Panc1 (cell line): Measurements from ENCODE around the genes RHBDD2, POR, TMEM120A and SPDYE17.

- RRBS, 2 experiments = 2 to 6% methylated on average over 24 of the region's 44 CpGs
Measured at GRCh38 chr7:75878379-75879161, at the start of gene RHBDD2. Gene RHBDD2, plus strand, starts transcription at chr7:75879034.

- RRBS, 2 experiments = no CpG with 5 or more reads among the region's 17 CpGs
Measured at GRCh38 chr7:75905794-75906627, 8.9 kb upstream of the POR start.

GRCh38 chr7:75907069-75907861 is 7.7 kb upstream of the POR start:
- RRBS, 2 experiments = no CpG with 5 or more reads among the region's 11 CpGs

- RRBS, 2 experiments = 1 to 4% methylated on average over 30 to 38 of the region's 45 CpGs
Measured at GRCh38 chr7:75915013-75915380, at the start of gene POR. Gene POR, plus strand, starts transcription at chr7:75915155.

- RRBS, 2 experiments = no CpG with 5 or more reads among the region's 6 CpGs
Measured at GRCh38 chr7:75942053-75942961, 27.4 kb downstream of the POR start.

DNA sequence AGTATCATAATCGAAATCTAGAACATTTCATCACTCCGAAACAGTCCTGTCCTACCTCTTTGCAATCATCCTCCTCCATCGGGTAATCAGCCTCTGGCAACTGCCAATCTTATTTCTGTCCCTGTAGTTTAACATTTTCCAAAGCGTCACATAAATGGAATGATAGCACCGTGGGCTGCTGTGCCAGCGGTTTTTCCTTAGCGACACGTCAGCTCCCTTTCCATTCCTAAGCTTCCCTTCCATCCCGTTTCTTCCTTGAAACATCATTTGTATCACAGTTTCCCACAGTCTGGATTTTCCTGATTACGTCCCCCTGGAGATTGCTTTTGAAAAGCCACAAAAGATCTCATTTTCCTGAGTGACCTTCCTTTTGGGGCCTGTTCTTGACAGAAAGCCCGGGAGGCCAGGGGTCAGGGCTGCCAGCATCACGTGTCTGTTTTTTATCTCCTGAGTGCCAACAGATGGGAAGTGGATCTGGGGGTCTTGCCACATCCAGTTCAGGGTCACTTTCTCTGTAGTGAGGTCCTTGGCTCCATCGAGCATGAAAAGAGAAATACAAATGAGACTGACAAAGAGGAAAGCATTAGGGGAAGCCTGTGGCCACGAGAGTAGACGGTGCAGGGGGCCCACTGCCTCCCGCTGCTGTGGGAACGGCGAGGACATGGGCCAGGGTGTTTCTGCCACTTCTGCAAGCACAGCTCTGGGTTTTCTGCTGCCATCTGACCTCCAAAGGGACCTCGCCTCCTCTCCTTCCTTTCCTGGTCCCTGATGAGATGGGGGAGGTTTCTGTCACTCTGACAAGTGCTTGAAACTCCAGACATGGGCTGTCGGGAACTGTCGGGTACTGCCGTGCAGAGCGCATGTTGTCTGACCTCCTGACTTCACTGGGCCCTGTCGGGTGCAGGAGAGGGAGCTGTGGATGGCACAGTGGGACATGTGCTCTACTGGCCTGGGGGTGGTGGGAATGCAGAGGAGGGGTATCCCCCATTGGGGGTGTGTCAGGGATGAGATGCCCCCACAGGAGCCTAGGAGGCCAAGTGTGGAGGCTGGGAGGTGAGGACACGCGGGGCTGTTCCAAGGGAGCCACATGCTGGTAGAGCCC is 31.4 kb downstream of the TMEM120A start:
- RRBS, 2 experiments = no CpG with 5 or more reads among the region's 26 CpGs

DNA sequence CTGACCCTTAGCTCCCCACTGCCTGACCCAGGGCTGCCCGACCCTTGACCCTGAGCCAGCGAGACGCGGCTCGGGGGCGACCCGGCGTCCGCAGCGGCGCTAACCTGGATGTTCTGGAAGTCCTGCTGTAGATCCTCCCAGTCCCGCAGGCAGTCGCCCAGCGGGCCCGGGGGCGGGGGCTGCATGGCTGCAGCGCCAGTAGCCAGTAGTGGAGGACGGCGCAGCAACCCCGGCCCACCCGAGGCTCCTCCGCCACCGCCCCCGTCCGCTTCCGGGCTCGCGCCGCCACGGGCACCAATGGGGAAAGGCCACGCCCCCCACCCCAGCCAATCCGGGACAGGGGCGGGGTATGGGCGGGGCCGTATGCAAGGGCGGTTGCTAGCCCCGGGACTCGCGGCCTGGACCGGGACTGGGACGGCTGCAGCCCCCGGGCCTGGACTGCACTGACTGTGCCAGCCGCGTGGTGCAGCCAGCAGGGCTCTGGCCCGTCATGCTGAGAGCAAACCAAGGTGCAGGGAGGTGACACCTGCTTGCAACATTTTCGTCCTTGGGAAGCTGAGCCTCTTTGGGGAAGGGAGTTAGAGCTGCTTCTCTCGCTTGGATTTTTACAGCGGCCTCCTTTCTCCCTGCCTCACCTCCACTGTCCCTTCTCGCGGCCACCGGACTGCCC is at the start of gene TMEM120A:
Gene TMEM120A, minus strand, starts transcription at position 210 of the 670 bp plus-strand sequence.
- RRBS, 2 experiments = 1 to 6% methylated on average over 31 to 32 of the region's 51 CpGs

DNA sequence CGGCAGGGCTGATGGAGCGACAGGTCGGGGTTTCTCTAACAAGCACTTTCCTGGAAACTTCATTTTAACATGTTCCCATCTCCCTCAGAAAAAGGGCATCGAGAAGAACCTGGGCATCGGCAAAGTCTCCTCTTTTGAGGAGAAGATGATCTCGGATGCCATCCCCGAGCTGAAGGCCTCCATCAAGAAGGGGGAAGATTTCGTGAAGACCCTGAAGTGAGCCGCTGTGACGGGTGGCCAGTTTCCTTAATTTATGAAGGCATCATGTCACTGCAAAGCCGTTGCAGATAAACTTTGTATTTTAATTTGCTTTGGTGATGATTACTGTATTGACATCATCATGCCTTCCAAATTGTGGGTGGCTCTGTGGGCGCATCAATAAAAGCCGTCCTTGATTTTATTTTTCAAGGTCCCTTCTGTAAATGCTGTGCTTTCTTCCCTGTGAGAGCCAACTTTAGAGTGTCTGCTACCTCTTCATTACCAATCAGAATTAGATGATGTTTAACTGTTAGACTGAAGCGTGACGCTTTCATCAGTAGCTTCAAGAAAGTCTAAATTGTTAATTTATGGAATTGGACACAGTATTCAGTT is 18.4 kb downstream of the MDH2 start:
- RRBS, 2 experiments = no CpG with 5 or more reads among the region's 15 CpGs

- RRBS, 2 experiments = no CpG with 5 or more reads among the region's 5 CpGs
Measured at GRCh38 chr7:76108303-76108878, 60.5 kb downstream of the MDH2 start.

DNA sequence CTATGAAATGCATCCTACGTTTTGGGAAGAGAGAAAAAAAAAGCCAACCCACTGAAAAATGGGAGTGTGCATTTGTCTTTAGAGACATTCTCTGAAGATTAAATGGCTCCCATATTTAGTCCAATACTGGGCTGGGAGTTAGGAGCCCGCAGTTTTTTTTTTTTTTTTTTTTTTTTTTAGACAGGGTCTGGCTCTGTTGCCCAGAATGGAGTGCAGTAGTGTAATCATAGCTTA is 13.5 kb downstream of the SRRM3 start:
- RRBS, 2 experiments = no CpG with 5 or more reads among the region's 2 CpGs

DNA sequence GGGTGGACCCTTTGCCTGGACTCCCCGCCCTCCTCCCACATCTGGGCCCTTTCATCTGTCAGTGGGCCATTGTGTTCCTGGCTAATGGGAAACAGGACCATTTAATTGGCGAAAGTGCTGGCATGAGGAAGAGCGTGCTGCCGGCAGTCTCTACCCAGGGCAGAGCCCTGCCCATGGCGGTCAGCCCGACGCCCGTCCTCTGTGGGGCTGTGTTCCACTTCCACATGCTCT is 49.2 kb downstream of the SRRM3 start:
- RRBS, 2 experiments = no CpG with 5 or more reads among the region's 8 CpGs

- RRBS, 2 experiments = no CpG with 5 or more reads among the region's 6 CpGs
Measured at GRCh38 chr7:76300114-76300650, 2.3 kb upstream of the HSPB1 start.

DNA sequence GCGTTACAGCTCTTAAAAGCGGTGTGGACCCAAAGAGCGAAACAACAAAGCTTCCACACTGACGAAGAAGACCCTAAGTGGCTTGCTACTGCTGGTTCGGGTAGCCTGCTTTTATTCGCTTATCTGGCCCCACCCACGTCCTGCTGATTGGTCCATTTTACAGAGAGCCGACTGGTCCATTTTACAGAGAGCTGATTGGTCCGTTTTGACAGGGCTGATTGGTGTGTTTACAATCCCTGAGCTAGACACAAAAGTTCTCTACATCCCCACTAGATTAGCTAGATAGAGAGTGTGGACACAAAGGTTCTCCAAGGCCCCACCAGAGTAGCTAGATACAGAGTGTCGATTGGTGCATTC is 6.4 kb downstream of the HSPB1 start:
- RRBS, 2 experiments = no CpG with 5 or more reads among the region's 10 CpGs

GRCh38 chr7:76314190-76314890 is 11.9 kb downstream of the HSPB1 start:
- RRBS, 2 experiments = no CpG with 5 or more reads among the region's 16 CpGs

DNA sequence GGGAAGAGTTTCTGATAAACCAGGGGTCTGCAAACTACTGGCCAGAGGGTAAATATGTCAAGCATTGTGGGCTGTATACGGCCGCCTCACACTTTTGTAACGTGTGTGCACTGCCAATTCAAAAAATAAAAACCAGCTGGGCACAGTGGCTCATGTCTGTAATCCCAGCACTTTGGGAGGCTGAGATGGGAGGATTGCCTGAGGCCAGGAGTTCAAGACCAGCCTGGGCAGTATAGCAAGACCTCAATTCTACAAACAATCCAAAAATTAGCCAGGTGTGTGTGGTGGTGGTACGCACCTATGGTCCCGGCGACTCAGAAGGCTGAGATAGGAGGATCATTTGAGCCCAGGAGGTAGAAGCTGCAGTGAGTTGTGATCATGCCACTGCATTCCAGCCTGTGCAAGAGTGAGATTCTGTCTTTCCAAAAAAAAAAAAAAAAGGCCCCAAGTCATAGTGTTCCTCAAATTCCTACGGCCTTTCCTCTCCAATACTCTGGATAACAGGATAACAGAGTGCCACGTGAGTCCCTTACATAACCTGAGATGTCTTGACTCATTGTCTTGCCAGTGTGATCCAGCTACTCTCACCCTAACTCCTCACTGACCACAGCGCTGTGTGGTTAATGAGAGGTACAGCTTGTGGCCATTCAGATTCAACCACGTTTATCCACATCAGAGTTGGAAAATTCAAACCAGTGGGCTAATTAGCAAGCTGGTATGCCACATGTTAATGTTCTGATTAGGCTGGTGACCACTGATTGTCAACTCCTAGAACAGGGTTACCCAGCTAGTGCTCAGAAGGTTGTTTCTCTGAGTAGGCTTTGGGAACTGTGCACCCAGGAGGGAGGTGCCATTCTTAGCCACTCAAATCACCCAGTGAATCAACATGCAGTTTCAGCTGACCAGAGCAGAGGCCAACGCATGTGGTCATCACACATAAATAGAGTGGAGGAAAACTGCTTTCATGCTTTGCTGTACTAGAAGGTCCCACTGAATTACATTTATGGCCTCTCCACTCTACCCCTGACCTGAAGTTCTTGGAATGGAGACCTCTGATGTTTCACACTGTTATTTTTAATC is 20.0 kb downstream of the HSPB1 start:
- RRBS, 2 experiments = no CpG with 5 or more reads among the region's 11 CpGs

- RRBS, 2 experiments = 1 to 5% methylated on average over 8 of the region's 54 CpGs
Measured at GRCh38 chr7:76397046-76398298, 12.0 kb downstream of the SSC4D start.

GRCh38 chr7:76611138-76612048 is 15.7 kb downstream of the POMZP3 start:
- RRBS, 2 experiments = no CpG with 5 or more reads among the region's 14 CpGs

GRCh38 chr7:76623660-76624260 is 3.3 kb downstream of the POMZP3 start:
- RRBS, 2 experiments = no CpG with 5 or more reads among the region's 10 CpGs

GRCh38 chr7:76829238-76829743 is 202.2 kb upstream of the POMZP3 start:
- RRBS, 2 experiments = no CpG with 5 or more reads among the region's 3 CpGs

- RRBS, 2 experiments = no CpG with 5 or more reads among the region's 8 CpGs
Measured at GRCh38 chr7:77032164-77032601, at the start of gene SPDYE17. Gene SPDYE17, minus strand, starts transcription at chr7:77032361.